CMK (cell line): ENCODE data around the genes TAGAP, FNDC1 and MAS1.

DNA sequence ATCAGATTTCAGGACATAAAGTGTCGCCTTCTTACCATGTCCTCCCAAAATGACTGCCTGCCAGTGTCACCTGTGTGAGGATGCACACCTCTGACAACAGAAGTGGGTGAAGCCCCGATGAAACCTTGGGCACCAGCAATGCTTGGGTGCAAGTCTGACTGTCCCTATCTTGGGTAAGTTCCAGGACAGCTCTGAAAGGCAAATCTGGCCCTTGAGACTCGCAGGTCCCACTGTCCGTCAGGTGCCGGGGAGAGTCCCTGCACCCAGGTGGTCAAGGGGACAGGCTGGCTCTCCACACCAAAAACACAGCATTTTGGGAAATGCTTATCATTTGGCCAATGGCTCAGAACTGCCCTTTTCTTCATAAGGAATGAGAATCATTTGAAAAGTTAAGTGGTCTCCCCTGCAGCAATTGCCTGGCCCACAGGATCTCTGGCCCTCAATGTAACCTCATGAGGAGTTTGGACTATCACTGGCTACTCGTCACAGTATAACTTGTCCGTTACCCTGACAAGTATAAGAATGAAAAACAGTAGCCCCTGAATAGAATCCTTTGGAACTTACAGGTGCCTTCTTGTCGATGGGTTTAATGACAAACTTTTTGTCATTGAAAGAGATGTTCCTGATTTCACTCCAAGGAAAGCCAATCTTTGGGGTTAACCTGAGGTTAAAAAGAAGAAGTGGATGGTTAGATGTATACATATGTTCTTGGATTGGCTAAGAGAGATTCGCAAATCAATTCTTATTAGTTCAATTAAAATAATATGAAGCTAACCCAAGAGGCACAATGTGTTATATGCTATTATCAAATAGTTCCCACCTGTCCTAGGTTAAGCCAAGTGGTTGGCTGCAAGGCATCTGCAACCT lies 43.1 kb downstream of the EZR start:
- RRBS, result no CpG with 5 or more reads among the region's 9 CpGs

GRCh38 chr6:158812788-158813628 lies 6.2 kb downstream of the EZR start:
- RRBS, result no CpG with 5 or more reads among the region's 10 CpGs

- RRBS, result no CpG with 5 or more reads among the region's 9 CpGs
Measured at GRCh38 chr6:158849773-158850487, 30.8 kb upstream of the EZR start.

GRCh38 chr6:158861720-158862432 lies 42.7 kb upstream of the EZR start:
- RRBS, result no CpG with 5 or more reads among the region's 6 CpGs

- RRBS, result no CpG with 5 or more reads among the region's 5 CpGs
Measured at GRCh38 chr6:158897217-158897688, 78.1 kb upstream of the EZR start.

GRCh38 chr6:158907783-158908444 lies 88.7 kb upstream of the EZR start:
- RRBS, result no CpG with 5 or more reads among the region's 14 CpGs

GRCh38 chr6:158909871-158911245 lies 89.6 kb downstream of the RSPH3 start:
- RRBS, result no CpG with 5 or more reads among the region's 23 CpGs

GRCh38 chr6:158923808-158924588 lies 76.0 kb downstream of the RSPH3 start:
- RRBS, result no CpG with 5 or more reads among the region's 14 CpGs

DNA sequence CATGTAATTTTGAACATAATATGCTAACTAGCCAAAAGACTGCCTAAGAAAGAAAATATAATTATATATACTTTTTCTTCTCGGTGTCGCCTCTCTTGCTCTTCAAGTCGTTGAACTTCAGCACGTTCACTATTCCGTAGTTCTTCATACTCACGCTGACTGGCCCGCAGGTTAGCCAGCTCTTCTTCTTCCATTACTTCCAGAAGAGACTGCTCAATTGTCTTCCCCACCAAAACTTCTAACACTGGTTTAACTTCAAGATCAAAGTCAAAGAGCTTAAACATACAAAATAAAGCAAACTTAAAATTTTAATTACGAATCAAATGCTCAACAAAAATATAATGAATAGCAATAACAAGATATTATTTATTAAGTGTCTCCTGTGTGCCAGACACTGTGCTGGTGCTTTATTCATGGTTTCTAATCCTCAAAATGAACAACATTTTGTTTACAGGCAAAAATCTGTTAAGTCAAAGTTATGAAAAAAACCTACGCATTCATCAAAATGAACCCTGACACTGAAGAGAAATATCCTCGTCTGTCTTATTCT lies 17.5 kb downstream of the RSPH3 start:
- RRBS, result no CpG with 5 or more reads among the region's 10 CpGs

DNA sequence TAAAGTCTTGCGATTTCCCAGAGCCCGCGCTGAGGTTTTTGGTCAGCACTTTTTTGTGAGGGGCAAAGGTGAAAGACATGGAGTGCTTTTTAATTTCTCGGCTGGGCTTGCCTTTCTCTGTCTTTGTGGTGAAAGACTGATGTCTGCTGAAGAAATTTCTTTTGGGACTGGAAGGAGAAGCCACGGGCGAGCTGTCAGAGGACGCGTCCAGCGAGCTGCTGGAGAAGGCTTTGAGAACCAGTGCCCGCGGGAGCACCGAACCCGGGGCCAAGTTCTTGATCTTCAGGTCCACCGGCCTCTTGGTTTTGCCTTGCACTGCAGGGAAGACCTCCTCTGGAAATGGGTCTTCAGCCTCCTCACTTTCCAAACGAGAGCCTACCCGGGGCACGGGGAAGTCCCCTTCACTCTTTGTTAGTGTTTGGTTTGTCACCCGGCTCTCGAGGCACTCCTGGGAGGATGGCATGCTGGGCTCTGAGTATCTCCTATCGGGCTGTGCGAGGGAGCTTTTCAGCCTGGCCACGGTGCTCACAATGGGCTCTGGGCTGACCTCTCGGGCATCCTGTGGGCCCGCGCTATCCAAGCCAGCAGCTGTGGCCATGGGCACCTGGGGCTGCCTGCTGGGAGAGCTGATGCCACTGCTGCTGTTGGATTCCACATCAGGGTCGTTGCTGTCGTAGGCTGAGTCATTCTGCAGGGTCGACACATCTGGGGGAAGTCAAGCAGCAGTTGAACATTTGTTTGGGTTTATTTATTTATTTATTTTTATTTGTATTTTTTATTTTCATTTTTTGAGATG lies 8.2 kb downstream of the TAGAP start:
- RRBS, result 98% methylated on average over 5 of the region's 28 CpGs

DNA sequence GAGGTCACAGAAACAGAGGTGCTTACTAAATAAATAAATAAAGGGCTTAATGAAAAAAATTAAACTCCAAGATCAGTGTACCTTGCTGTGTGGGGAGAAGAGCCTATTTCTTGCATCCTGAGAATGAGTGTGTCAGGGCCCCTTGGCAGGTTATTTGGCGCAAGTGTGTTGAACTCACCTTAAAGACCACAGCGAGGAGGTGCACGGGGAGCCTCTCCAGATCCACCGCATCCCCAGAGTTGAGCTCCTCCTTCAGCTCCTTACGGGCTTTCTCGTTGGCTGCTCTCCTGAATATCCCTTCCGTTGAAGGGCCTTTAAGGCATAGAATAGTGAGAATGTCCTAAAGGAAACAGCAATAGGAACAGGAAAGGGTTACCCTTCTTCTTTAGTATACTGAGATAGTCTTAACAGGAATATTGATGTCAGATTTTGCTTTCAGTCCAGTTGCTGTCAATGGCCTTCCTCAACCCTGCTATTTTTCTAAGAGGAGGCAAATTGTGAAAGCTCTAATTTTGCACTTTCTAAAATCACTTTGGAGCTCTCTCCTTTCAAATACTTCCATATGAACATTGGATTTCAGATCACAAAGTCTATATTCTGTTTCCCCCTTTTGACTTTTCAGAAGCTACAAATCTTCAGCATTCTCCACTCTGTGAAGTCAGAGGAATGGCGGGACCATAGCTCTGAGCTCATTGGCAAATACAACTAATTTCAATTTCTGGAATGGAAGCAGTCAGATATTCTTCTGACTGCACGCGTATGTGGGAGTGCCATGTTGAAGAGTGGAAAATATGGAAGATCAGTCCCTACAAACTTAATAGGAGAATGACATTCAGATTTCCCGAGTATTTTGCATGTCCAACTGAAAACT lies 3.4 kb downstream of the TAGAP start:
- RRBS, result no CpG with 5 or more reads among the region's 11 CpGs

DNA sequence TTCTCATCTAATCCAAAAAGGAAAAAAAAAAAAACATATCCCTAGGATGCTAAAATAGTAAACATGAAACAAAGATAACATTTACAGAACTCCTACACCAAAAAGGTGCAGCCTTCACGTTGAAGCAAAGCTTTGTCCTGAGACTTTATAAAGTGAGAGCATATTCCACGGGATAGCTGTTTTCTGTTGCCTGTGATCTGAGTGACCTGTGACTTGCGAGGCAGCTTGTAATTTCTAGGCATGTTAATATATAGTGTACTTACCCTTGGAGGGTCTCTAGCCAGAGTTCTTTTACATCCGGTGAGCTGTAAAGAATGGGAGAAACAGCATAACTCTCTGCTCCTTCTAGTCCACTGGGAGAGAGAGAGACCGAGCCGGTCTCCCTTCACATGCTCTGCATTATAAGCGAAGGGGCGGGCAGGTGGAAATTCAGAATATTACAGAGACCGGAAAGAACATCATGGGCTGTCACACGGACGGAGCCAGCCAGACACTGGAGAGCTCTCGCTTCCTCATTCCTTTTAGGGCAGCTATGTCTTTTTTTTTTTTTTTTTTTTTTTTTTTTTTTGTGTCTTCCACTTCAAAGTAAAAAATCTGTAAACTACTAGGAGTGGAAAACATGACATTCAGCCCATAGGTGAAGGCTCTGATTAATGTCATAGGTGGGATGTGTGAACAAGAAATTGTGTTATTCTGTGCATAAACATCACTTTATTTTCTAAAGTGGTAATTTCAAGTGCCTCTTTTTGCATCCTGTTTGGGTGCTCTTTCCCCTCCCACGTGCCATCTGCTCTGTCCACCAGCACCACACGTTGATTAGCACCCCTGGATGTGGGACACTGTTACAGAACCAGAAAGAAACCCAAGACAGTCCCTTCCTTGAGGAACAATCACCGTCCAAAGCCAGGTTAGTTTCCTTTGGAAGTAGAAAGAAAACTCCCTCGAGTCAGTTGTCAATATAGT lies at the start of gene TAGAP:
Gene TAGAP, minus strand, starts transcription at position 376 of the 963 bp plus-strand sequence.
- RRBS, result 2% methylated on average over 6 of the region's 16 CpGs

- RRBS, result 98% methylated on average over 3 of the region's 18 CpGs
Measured at GRCh38 chr6:159107249-159108172, 61.7 kb upstream of the FNDC1 start.

DNA sequence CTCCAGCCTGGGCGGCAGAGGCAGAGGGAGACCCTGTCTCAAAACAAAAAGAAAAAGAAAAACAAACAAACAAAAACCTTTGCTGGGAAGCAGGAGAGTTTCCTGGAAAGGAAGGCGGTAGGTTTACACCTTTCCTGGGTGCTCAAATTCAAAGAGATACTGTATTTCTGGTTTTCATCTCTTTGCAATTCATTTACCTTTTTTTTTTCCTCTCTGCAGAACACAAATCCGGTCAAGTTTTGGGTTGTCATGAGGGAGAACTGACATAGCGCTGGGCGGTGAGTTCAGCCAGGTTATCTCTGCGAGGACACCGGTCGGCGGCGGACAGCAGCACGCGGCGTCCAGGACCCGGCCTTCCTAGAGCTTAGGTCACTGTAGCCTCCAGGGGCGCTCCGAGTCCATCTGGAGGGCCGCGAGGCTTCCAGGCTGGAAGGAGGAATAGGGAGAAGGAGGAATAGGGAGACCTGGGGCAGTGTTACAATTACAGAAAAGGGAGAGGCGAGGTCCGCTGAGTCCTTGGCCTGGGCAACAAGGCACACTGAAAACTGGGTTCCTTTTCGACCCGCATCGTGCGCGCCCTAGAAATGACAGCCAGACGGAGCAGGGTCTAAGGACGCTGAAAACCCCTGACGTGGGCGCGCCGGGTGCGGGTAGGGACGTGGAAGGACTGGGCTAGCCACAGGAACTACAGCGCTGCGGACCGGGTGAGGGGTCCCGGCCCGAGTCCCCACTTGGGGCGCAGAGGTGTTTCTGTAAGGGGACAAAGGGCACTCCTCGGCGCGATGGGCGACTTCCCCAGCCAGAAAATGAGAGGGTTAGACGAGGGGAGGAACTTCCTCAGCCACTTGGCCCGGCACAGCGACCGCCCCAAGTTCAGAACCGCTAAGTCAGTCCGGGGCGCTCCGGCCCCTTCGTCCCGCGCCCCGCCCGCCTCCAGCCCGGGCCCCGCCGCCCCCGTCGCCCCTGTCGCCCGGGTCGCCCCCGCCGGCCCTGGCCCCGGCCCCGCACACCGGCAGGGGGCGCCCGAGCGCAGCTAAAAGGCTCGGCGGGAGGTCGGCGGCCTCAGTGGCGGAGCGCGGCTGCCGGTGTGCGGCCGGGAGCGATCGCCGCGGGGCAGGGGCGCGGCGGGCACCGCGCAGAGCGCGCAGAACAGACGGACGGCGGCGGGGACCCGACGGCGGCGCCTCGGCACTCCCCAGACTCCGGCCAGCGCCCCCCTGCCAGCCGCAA lies at the start of gene FNDC1:
Gene FNDC1, plus strand, starts transcription at position 1,065 of the 1,230 bp plus-strand sequence.
- RRBS, result 62% methylated on average over 41 of the region's 105 CpGs

DNA sequence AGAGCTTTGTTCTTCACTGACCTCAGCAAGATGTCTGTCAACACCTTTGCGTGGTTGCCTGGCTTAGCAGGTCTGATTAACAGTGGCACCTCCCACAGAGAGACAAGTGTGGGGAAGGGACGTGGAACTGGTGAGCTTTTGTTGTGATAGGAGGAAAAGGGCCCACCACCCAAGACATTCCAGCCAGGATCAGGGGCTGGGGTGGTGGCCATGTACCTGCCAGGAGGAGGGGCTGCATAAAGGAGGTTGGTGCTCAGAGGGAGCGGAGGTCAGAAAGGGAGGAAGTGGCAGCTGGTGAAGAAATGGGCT lies 202.4 kb downstream of the SOD2 start:
- RRBS, result no CpG with 5 or more reads among the region's 3 CpGs

DNA sequence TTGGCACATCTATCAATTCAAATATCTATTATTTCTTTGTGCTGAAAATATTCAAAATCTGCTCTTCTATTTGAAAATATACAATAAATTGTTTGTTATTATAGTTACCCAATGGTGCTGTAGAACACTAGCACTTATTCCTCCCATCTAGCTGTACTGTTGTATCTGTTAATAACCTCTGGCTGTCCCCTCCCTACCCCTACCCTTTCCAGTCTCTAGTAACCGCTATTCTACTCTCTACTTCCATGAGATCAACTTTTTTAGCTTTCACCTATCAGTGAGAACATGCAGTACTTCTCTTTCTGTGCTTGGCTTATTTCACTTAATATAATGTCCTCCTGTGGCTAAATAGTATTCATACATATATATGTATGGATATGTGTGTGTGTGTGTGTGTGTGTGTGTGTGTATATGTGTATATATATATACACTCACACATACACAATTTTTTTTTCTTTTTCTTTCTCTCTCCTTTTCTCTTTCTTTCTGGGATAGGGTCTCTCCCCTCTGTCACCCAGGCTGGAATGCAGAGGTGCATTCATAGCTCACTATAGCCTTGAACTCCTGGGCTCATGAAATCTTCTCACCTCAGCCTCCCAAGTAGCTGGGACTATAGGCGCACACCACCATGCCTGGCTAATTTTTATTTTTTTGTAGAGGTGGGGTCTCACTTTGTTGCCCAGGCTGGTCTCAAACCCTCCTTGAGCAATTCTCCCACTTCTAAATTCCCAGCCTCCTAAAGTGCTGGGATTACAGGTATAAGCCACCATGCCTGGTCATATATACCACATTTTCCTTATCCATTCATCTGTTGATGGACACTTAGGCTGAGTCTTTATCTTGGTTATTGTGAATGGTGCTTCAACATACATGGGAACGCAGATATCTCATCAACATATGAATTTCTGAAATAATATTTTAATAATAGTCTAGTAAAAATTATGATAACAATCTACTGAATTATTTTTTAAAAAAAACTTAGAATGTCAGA lies 9.5 kb upstream of the WTAP start:
- RRBS, result no CpG with 5 or more reads among the region's 3 CpGs

DNA sequence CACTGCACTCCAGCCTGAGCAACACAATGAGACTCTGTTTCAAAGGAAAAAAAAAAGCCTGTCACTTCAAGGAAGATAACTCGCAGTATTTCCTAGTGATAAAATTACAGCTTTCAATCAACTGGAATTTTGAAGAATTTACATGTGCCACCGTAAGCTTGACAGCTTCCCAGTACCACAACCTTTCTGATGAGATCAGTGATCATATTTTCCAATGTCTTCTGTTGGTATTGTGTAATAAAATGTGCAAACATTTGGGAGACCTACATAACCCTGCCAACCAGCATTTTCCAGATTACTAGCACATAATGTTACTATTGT lies 7.2 kb downstream of the PNLDC1 start:
- RRBS, result no CpG with 5 or more reads among the region's 2 CpGs

GRCh38 chr6:159890722-159891085 lies at the start of gene MAS1:
Gene MAS1, plus strand, starts transcription at chr6:159890988.
- RRBS, result no CpG with 5 or more reads among the region's 7 CpGs

- RRBS, result no CpG with 5 or more reads among the region's 11 CpGs
Measured at GRCh38 chr6:160055490-160056282, 65.9 kb upstream of the SLC22A1 start.

DNA sequence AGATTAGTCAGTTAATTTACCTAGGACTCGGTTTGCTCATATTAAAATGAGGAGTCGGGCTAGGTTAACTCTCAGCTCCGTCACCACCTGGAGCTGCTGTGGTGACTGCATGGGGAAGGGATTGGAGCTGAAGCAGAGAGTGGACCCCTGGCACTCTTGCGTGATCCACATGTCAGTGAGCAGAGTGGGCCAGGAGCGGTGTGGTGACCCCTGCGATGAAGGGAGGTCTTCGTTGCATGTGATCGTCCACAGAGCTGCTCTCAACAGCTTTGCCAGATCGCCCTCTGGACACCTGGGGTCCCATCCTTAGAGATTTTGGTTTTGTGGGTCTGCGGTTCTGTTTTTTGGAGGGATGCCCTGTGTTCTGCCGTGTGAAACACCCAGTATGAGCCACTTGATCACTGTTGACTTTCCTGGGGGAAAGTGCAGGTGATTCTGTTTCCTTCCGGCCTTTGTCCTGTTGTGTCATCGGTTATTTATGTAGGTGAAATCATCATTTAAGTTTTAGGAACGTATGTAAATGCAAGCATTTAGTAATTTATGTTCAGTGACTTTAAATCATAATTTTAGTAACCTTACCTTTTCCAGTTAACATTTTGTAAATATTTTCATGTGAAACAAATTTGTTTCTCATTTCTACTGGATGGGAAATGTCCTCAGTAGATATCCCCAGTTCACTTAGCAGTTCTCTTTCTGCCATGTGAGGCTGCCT lies 56.5 kb upstream of the SLC22A1 start:
- RRBS, result no CpG with 5 or more reads among the region's 14 CpGs